Metastatic Liver Carcinoma in the Adrenal Gland (tissue), 2 donors: ENCODE measurements around the gene CYFIP2.

DNA sequence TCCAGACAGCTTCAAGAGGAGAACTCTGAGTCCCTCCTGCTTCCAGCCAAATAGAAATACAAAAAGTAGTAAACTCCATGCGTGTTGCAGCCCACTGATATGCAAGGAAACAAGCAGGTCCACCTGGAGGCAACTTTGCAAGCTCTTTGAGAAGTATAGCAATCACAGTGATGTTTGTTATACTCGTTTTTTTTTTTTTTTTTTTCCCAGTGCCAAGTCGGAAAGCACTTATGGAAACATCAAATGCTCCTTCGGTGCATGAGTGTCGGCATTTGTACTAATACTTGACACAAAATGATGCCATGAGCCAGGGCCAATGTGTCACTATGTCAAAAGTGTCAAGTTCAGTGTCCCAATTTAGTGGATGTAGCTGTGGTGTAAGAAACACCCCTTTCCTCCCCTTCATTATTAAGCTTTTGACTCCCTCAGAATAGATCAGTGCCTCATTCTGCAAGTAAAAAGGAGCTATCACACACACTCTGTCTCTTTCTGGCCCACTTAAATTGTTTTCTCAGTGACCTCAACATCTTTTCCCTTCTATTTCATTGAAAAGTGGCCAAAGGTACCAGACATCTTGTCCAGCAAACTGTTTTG is 594.0 kb upstream of the SGCD start:
- PRO-cap, 2 experiments: no peak in any of the 2 experiments

- PRO-cap, 2 experiments: no peak in any of the 2 experiments
Measured at GRCh38 chr5:156581812-156582765, 255.1 kb downstream of the SGCD start.

GRCh38 chr5:156913788-156914817 is 48.9 kb downstream of the TIMD4 start:
- PRO-cap, 2 experiments: no peak in any of the 2 experiments

DNA sequence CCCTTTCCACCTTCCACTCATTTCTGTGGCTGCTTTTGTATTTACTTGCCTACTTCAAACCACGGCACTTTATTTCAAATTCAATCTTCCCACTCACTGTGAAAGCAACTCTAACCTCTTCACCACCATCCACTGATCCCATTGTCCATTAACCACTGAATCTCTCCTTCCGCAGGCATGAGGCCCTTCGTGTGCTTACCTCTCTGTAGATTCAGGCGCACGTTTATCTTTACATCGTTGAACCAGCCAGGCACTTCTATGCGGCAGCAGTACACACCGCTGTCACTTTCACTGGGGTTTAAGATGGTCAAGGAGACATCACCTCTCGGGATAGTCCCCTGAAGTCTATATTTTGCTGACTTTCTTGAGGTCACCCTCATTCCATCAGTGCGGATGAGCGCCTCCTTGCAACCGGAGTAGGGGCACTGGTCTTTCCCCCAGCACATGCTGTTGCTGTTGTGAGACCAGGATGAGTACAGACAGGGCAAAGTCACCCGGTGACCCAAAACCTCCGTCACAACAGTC is 8.7 kb downstream of the TIMD4 start:
- PRO-cap, 2 experiments: no peak in any of the 2 experiments

- PRO-cap, 2 experiments: no peak in any of the 2 experiments
Measured at GRCh38 chr5:157186108-157187439, 5.9 kb downstream of the ITK start.

- PRO-cap, 2 experiments: peak in 1 of 2 experiments; most common plus-strand start chr5:157193992 (in 1); most common minus-strand start chr5:157193838 (in 1)
Measured at GRCh38 chr5:157193493-157194213, 13.0 kb downstream of the ITK start.

GRCh38 chr5:157265942-157266952 is at the start of gene CYFIP2:
Gene CYFIP2 (plus strand): TSS chr5:157266123.
- PRO-cap, 2 experiments: peak in 2 of 2 experiments; most common plus-strand start chr5:157266103 (in 2); most common minus-strand start chr5:157266007 (in 2)

GRCh38 chr5:157284469-157284893 is 18.6 kb downstream of the CYFIP2 start:
- PRO-cap, 2 experiments: no peak in any of the 2 experiments

DNA sequence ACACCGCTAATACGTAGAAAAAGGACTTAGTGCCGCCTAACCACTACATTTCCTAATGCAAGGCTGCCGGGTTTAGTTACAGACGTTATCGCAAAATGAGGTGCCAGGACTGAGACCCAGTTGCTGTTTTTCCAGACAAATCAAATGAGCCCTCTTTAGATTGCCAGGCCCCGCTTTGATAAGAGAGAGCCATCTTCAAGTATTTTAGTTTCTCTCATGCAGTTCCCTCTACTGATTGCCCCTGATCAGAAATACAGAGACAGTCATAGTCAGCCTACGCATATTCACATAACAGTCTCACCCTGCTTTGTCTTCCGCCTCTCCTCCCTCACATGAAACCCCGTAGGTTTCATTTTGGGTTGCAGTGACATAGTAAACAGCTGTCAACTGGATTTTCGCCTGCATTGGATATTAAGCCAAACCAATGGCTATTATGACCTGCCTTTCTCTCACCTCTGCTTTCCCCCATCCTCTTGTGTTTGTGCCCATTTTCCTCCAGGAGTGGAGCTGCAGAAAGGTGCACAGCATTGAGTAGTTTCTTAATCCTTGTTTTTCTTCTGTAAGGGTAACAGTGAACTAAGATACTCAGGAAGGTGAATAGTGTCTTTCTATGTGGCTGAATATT is 968 bp downstream of the FNDC9 start:
- PRO-cap, 2 experiments: no peak in any of the 2 experiments

DNA sequence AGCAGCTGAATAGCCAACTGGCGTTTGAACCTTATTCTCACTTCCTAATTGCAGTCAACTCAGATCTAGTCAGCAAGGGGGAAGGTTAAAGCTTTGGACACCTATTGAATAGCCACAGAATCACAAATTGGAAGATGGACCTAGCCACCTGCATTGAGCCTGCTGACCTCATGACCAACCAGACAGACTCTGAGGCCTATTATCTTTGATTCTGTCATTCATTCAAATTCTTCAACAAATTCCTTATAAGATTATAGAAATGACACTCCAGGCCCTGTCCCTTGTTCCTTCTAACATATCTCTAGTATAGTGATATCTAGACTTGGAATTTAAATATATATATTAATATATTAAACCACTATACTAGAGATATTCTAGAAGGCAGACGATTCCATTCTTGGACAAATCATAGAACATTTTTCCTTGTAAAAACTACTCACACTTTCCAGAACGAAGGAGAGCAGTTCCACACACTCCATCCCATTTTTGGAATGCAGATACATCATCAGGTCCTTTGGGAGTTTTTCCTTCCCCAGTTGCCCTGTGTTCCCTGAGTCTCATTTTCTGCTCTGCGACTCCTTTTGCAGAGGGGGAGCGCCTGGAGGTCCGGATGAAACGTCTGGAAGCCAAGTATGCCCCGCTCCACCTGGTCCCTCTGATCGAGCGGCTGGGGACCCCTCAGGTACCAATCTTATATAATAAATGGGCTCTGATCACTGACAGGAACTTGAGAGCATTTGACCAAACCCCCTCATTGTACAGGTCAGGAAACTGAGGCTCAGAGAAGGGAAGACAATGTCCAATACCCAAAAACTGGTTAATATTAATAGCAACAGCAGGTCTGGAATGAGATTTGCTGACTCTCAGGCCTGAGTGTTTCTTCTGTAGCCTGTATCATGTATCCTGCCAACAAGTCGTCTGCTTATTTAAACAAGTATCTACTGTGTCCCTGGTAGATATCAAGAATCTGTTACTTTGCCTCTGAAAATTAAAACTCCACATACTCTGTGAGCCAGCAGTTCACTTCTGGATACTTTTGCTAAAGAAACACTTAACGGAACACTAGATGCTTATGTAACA is 37.5 kb upstream of the FNDC9 start:
- PRO-cap, 2 experiments: no peak in any of the 2 experiments

DNA sequence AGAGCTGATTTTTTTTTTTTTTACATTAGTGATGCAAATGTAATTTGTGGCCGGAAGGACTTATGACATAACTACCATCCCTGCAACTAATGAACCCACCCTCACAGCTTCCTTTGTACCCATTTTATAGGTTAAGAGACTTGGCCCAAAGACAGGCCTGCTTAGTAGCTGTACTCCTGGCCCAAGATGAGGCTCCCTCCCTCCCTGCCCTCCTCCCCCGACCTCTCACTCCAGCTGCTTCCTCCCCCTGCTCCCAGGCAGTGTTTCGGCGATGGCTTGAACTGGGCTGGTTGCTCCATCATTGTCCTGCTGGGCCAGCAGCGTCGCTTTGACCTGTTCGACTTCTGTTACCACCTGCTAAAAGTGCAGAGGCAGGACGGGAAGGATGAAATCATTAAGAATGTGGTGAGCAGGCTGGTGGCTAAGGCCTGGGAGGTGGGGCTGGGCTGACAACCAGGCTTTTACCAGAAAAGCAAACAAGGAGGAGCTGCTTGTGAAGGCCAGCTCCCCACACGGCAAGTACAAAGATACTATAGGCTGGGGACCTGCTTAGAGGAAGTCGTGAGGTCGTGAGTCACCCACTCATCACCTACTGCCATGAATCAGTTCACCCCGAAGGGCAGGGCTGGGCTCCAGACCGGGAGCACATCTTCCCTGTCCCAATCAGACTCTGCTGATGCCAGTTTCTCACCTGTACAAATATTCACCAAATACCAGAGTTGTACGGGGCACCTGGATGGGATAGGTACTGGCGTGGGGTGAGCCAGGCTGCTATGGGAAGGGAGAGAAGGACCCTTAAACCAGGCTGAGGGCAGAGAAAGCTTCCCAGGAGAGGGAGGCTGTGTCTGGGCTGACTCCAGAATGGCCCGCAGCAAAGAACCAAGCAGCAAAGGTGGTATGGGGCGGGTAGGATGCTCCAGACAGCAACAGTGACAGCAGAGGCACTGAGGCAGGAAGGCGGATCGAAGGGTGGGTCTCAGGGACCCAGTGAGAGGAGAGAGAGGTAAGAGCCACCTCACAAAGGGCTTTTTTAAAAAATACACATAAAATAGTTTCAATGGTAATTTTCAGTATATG is 45.1 kb upstream of the FNDC9 start:
- PRO-cap, 2 experiments: no peak in any of the 2 experiments

DNA sequence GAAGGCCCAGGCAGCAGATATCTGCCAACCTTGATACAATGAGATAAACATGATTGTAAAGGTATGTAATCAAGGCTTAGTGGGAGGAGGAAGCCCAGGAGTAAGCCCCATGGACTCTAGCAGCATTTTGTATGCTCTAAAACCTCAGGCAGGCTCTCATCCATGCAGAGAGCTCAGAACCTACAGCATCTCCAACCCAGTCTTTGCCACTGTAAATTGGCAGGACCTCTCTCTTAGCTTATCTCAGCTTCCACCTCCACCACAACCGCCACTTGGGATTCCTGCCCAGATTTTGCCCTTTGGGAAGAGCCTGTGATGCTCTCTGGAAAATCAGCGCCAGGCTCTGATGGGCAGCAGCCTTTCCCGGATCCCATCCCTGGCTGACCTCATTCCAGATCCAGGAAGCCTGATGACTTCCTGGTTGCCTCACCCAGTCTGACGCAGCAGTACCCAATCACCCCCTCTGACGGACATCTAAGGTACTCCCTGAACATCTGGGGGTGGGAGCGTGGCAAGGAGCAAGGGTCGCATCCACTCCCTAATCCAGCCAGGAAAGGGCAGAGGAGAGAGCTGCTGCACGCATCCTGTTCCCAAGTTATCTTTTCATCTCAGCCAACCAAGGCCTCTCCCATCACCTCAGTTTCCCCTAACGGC is 54.2 kb downstream of the ADAM19 start:
- PRO-cap, 2 experiments: peak in 2 of 2 experiments; most common plus-strand start position 550 of the sequence (in 2); most common minus-strand start position 382 of the sequence (in 1)

- PRO-cap, 2 experiments: no peak in any of the 2 experiments
Measured at GRCh38 chr5:157523907-157524400, 51.6 kb downstream of the ADAM19 start.

DNA sequence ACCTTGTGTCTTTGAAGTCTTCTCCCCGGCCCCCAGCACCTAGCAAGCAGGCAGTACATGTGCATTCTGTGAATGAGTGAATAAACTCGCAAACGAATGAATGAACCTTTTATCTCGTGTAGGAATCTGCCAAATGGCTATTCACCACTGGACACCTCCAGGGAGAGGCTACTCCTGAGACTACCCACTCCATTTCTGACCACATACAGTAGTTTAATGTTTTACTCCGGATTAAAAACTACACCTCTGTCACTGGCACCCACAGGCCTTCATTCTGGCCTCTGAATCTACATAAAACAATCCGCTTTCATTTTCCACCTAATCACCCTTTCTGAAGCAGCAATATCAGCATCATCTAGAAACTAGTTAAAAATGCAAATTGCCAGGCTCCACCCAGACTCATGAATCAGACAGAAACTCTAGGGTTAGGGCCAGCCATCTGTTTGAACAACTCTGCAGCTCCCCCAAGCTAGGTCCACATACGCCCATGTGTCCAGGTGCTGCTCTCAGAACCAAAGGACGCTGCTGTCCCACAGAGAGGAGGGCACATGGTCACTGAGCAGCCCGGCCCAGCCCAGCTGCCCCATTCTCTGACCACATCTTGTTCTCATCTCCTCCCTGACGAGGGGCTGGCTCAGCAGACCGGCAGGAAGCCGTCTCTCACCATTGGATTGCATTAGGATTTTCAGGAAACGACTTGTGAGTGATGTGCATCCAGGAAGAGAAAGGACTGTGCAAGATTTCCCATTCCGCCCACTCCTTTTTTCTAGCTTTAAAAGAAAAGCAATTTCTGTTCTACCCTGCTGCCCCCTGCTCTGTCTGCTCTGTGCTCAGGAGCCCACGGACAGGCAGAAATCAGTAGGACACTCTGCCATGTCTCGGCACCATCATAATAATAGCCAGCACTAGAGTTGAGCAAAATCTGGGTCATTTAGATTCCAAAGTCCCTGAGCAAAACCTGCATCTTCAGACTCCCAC is 34.7 kb downstream of the ADAM19 start:
- PRO-cap, 2 experiments: no peak in any of the 2 experiments

GRCh38 chr5:157543569-157544269 is 31.9 kb downstream of the ADAM19 start:
- PRO-cap, 2 experiments: no peak in any of the 2 experiments

GRCh38 chr5:157563203-157563726 is 12.3 kb downstream of the ADAM19 start:
- PRO-cap, 2 experiments: no peak in any of the 2 experiments

DNA sequence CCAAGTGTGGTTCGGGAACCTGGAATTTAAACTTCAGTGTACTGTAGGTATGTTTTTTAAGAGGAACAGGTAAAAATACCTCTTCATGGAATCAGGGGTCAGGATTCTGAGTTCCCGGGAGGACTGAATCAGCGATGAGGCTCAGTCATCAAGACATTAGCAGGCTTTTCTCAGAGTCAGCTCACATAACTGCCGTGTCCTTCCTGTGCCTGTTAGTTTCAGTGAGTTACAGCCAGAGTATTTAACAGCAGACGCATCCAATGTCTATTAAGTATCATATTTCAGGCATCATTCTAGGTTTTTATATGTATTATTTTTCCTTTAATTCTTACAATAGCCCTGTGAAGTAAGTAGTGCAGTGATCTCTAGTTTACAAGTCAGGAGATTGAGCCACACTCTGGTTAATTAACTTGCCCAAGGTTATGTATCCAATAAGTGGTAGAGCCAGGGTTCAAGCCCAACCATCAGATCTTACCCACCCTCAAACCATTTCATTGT is 260.9 kb upstream of the CLINT1 start:
- PRO-cap, 2 experiments: no peak in any of the 2 experiments

DNA sequence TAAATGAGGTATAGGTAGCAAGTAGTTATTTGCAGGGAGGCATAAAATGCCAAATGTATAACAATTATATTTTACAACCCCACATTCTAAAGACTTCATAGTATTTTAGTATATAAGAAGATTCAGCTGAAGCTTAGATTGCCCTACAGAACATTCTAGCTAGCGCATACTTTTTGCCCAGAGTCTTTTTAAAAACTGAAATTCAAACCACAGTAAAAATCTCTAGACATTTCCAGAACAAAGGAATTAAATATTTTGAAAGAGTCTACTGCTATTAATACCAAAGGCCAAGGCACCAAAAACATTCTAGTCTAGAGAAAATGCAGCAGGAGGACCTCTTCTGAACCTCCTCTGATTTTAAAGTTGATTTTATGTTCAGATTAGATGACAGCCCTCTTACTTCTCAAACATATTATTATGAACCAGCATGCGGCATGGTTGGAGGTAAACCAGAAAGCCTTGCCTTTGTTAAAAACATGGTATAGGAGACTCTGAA is 378.9 kb downstream of the EBF1 start:
- PRO-cap, 2 experiments: no peak in any of the 2 experiments

DNA sequence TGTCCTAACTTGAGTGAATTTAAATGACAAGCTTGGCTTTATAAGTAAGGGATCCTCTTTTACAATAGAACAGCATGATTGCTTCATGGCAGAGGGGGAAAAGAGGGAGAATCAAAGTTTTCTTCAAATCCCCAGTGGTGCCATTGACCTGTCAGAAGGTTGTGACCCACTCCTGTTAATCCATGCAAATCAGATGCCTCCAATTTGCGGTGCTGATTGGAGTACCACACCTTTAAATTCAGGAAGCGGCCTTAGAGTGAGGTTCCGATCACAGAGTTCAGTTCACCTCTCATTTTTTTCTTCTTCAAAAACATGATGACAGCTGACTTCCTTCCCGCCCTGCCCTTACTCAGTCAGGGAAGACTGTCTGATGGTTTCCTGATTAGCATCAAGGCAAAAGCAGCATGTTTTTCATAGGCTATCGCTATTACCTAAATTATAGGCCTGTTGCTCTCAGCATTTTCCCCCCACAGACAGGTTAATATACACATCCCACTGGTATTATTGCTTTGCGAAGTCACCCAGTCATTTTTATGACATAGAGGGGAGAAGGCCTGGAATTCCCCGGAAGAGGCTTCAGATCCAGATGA is 141.5 kb downstream of the EBF1 start:
- PRO-cap, 2 experiments: no peak in any of the 2 experiments

GRCh38 chr5:159053685-159054257 is 45.9 kb downstream of the EBF1 start:
- PRO-cap, 2 experiments: no peak in any of the 2 experiments